Foreskin keratinocyte (primary cell): ENCODE measurements around a stretch of chr10.

DNA sequence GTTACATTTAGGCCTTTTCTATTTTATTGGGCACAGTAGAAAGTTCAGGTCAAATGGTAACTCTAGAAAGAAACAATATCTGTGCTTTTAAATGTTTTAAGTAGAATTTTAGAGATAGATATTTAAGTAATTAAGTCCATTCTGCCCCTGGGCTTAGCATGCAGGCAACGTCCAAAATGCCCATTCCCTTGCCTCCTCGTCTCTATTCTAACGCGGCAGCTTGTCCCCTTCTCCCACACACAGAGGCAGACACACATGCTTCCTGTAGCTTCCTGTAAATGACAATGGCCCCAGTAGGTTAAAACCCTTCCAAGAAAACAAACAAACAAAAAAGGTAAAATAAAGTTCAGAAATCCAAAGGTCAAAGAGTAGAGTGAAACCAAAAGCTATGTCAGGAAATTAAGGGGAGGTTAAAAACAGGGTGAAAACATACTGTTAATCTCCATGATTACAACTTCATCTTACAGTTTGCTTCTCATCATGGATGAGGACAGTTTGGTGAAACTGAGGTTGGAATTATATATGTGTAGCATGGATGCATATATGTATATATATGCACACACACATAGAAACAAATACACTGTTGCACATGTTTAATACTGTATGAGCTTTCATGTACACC lies 857.6 kb downstream of the GATA3 start:
- RAMPAGE, total RNA: no peak

DNA sequence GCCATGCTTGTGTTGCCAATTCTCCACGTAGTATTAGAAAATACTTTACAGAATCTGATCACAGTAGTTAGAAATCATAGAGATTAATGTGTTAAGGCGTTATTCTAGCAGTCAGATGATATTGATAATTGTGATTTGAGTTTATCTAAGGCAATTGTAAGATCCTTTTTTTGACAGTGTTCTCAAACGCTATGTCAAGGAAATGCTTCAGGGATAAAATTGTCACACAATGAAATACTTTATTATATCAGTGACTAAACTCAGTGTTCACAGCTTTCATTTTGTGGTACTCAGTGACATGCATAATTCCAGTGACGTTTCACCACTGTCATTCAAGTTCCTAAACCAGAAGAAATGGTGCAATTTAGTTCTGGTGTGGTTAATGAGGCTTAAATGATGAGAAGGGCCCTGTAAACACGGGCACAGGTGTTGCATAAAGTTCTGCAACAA lies 1246.9 kb downstream of the GATA3 start:
- RAMPAGE, total RNA: no peak

- RAMPAGE, total RNA: no peak
These were observed 804.3 kb upstream of the CELF2 start for GRCh38 chr10:10213164-10213961.

GRCh38 chr10:10845045-10845605 lies 172.5 kb upstream of the CELF2 start:
- RAMPAGE, total RNA: no peak

DNA sequence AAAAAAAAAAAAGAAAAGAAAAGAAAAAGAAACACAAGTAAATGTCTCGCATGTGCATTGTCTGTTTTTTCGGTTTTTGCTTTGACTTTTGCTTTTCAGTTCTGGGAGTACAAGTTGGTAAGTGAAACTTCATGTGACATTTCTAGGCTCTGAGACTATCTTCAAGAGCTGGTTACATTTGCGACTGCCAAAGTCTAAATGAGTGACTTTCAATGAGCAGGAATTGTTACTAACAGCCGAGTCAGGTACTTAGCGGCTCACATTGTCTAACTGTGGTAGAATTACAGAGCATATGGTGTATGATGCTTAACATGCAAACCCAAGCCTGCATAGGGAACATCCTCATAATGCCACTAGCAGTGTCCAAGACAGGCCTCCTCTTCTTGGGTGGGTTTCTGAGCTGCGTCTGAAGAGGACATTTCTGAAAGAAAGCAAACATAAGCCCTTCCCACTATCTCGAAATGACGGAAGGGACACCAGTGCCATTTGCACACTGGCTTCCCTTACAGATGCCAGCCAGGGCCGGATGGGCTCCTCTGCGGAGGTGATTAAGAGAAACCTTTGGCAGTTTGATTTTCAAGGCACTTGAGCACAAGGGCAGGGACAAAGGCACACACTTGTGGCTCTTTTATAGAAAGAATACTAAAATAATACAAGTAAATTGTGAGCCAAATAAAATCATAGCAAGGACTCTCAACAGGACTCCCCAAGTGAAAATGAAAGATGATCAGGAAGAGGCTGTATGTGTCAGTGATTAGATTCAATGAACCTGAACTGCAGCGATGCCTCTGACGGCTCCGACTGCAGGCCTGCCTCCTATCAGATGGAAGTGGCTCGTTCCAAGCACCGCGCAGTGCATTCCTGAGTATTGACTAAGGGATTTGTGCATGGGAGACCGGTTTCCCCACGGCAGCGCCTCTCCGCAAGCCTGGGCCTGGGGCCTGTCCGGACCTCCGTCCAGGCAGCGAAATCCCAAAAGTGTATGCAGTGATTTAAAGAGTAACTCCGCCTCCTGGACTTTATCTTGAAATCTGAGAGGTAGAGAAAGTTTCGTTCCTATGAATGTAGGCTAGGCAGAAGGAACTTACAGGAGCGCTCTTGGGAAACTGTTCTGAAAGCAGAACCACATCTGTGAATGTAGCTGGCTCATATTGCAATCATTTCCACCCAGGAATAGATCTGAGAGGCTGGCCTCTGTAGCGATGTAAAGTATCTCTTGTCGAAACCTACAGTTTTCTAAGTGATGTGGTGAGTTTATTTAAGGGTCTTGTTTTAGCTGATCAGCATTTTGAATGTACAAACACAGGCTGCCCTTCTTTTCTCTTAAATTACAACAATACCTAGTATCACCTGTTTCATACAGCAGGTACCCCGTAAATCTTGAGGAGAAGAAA lies 106.5 kb upstream of the CELF2 start:
- RAMPAGE, total RNA: no peak

DNA sequence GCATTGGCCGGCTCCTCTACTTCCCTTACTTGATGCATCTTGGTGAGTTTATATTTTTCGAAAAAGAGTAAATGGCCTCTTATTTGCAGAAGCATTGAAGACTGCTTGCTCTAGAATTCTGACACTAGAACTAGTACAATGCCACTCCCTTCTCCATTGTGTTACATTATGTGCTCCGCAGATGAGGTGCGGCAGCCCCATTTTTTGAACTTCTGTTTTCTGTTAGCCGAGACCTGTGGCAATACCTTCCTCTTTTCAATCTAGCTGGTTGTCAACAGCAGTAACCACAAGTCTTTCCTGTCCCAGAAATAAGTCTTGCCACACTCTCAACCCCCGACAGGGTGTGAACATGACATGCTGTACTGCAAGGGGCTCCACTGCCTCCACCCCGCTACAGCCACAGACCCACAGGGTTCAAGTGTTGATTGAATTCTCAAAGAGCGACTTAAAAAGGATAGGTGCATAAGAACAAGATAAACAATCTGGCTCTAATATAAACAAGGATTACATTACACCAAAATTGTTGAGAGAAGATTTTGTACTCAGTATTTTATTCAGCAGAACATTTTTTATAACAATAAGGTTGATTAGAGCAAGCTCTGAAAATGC lies 145.5 kb downstream of the CELF2 start:
- RAMPAGE, total RNA: no peak

DNA sequence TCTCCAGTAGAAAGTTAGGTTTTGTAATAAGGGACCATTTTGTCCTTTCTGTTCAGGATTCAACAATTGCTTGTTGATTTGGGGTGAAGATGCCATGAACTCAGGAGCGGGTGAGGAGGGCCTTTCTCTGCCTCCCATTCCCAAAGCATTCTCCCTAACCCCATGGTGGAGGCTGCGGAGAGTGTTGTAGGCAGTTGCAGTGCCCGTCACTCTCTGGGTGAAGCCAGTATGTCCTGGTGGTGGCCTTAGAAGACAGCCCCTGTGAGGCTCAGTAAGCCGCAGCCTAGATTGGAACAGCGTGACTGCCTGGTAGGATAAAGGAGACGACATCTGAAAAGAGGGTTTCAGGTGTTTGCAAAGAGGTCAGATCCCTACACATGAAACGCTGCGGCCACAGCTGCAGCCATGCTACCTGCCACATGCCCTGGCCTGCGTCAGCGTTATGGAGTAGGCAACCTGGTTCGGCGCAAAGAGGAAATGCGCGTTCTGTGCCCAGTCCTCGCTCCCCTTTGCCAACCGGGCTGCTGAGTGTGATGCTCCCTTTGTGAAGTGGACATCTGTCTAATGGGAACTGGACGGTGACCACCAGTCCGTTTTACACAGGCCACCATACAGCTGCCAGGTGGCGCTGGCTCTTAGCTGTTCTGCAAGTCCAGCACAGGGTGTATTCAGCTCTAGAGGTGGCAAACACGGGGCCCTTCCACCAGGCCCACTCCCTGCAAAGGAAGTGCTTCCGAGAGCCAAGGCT lies 160.2 kb downstream of the CELF2 start:
- RAMPAGE, total RNA: no peak

- RAMPAGE, total RNA: no peak
These were observed 162.7 kb downstream of the CELF2 start for GRCh38 chr10:11180212-11180889.

DNA sequence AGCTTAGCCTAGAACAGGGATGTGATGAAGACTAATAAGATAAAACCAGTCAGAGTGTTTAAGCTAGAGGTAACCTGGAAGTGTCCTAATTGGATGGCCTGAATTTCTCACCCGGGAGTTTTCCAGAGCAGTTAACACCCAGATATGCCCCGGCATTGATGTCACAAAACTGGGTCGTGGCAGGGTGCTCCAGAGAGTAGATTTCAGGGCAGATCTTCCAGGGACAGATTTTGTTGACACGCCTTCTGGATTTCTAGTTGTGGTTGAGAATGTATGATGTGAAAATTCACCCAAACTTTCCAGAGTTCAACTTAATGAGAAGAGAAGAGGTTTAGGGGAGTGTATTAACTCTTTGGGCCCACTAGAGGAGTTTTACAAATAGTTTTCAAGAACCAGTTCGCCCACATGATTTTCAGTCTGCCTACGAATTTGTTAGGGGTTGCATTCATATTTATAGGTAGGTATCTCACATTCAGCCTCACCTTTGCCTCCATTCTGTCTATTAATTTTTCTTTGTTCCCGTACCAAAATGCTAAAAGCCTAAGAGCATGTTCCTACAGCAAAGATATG lies 182.2 kb downstream of the CELF2 start:
- RAMPAGE, total RNA: no peak

GRCh38 chr10:11205738-11206384 lies 188.2 kb downstream of the CELF2 start:
- RAMPAGE, total RNA: no peak

DNA sequence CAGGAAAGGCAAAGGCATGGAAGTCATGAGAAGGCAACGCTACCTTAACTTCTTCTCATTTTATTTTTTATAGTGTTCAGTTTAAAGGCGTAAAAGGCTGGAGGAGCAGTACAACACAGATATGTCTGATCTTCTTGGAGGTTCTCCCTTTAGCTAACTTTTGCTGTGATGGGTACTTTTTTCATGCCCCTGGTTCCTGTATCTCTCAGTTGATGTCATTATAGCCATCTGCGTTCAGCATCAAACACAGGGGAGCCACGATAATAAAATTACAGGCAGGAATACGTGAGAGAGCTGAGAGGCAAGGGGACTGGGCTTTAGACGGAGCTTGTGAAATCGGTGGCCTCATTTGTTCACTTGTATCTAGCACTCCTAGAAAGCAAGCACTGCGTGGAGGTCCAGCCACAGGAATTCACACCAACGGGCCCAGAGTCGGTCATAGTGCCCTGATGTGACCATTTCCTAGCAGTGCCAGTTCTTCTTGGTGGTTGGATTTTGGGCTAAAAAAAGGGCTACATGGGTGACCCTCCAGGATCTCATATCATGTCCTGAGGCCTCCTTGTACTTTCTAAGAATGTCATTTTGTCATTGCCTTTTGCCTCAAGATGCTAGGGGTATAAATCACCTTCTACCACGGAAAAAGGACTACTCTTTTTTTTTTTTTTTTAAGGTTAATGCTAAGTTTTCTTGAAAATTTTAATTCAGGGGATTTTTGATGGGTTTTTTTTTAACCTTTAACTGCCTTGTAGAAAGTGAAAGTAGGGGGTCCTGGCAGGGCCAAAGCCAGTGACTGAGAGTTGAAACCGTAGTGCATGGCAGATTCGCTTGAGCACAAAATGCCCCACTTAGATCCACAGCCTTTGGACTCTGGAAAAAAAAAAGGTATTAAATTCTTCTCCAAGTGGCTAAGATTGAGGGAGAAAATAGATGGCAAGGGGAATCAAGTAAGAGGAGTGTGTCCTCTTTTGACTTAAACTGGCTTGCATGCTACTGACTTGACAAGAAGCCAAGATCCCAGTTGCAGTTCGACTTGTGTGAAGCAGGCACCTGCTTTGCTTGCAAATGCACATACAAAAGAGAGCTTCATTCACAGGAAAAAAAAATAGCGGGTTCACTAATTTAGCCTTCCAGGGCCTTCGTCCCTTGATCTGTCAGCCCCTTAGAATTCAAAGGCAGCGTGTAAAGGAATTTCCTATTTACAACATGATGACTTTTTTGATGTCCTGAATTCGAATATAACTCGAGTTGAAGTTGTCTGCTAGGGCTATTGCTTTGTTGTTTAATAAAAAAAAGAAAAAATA lies 191.7 kb downstream of the CELF2 start:
- RAMPAGE, total RNA: no peak

DNA sequence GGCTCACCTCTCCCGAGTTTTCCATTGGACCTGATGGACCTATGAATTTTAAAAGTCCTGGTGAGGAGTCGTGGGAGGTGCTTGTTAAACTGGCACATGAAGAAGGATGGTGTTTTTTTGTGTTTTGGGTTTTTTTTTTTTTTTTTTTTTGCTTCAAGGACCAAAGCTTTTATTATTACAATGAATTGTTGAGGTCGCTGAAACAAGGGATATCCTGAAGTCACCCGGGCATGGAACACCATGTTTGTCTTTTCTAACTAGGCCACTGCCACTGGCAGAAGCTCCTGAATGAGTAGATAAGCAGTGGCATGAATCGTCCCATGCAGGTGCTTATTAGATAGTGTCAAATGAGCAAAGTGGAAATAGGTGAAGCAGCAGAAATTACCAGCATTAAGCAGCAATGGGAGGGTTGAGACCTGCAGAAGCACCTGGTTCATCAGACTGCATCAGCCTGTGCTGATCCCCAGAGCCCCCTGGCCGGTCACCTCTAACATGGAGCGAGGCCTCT lies 195.0 kb downstream of the CELF2 start:
- RAMPAGE, total RNA: no peak

DNA sequence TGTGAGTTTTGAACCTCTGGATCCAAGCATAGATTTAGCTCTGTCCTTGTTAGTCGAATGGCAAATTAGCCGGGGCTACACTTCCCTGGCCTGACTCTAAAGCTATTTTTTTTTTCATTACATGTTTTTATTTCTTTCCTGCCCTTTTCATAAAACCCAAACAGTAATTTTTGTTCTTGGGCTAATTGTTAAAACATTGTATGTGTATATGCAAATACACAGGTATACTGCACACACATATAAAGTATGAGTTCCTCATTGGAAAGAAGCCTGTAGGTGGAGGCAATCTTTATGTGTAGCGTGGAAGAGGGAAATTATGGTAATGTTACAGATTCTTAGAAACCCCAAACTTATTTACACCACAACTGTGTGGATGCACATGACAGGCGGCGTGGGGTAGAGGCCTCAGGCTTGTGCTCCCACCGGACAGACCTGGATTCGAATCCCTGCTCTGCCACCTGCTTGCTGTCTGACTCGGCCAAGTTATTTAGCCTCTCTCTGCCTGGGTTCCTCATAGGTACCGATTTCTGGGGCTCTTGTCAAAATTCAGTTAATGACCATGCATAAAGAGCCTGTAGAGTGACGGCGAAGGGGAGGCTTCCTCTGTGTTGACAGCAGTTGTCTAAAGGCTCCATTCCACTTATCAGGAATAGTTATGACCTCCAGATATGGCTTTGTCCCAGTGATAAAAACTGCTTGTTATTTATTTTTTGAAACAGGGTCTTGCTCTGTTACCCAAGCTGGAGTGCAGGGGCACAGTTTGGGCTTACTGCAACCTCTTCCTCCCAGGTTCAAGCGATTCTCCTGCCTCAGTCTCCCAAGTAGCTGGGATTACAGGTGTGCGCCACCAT lies 223.1 kb downstream of the CELF2 start:
- RAMPAGE, total RNA: no peak

DNA sequence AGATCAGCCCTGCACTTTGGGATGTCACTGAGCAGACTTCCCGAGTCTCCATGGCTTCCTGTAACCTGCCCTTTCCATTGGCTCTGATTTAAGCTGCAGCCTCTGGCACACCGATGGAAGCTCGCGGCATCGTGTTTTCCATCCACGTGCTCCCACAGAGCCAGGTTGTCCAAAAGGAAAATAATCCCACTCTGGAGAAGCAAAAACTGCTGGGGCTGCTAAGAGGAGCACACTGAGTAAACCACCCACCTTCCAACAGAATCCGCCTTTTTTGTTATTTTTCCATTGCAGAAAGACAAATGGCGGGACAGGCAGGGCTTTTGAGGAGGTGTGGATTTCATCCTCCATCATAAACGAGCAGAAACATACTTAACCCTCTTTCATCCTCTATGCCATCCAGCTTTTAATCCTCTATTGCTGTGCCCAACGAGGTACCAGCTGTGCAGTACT lies 235.0 kb downstream of the CELF2 start:
- RAMPAGE, total RNA: no peak

- RAMPAGE, total RNA: no peak
These were observed 287.3 kb downstream of the CELF2 start for GRCh38 chr10:11304890-11305361.

DNA sequence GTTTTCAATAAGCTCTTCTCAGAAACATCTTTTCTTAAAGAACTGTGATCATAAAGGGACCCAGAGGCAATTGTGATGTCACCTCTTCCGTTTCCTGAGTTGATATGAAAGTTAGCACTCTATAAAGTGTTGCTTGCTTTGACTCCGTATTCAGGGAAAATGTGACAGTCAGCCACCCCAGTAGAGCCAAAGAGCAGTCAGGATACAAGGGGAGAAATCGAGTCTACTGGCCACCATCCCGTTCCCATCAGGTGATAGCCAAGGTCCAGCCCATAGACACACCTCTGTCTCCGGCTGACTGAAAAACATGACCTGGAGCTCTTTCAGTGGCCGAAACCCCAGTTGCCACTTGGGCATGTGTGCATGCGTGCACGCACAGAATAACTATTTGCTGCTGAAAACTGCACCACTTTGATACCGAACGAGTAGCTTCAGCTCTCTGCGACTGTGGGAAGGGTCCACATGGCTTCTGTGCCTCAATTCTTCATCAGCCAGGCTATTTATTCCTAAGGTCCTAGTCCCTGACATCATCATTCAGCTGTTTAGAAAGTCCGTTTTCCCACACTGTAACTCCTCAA lies 291.3 kb downstream of the USP6NL start:
- RAMPAGE, total RNA: no peak

- RAMPAGE, total RNA: no peak
These were observed 282.1 kb downstream of the USP6NL start for GRCh38 chr10:11329351-11329750.

- RAMPAGE, total RNA: no peak
These were observed 163.2 kb downstream of the USP6NL start for GRCh38 chr10:11448164-11448678.

DNA sequence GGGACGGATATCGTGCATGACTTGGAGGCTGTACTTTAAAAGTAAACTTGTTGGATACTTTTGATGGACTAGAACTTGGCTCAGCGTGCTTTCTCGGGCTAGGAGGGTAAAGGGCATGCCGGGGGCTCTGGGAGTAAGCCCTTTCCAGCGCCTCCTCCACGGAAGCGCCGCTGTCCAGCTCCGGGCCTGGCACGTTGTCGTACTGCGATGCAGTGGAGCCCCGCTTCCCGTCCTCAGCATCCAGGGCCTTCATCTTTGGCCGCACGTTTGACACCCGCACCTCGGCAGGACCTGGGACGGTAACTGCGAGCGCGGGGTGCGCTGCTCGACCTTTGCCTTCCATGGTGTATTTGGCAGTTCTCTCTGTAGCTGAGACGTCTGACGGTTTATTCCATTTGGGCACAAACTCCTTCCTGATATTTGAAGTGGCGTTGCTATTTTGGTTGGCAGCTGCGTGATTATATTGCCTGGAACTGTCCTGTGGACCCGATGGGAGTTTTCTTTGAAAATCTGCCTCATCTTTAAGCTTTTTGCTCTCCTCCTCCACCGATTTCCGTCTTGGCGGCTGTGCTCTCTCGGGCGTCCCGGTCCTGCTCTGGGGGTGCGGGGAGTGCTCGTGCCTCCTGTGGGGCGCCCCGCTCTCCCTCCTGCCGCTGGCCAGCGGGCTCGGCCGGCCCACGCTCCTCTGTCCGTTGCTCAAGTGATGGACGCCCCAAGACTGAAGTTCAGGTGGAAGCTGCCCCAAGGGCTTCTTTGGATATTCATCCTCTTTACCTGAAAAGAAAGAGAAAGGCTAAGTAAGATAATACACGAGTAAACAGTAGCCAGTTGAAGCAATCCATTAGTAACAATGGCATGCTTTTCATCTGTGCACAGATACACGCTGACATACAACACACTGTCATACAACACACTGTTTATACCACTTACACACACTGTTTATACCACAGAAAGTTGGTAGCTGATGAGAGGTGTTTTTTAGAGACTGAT lies 148.1 kb downstream of the USP6NL start:
- RAMPAGE, total RNA: no peak

DNA sequence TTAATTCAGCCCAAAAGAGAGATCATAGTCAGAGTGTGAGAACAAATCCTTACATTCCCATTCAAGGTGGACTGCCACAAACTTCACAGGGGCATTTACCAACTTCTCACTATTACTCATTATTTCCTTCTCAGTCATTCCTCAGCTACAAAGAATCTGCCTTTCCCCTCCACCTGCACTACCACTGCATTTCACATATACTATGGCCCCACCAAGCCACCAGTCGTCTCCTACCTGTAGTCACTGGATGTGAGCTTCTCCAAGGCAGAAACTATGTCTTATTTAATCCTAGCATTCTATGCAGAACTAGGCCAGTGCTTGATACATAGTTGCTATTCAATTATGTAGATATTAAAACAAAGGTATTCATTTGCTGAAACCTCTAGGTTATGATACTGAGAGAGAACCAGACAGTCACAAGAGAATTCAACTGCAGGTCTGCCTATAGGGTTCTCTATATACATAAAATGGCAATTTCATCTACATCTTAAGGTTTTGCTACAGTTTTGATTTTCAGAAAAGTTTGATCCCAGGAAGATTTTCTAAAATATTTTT lies 94.2 kb downstream of the USP6NL start:
- RAMPAGE, total RNA: no peak